Jurkat, Clone E6-1 (cell line): ENCODE measurements around a stretch of chr3.

DNA sequence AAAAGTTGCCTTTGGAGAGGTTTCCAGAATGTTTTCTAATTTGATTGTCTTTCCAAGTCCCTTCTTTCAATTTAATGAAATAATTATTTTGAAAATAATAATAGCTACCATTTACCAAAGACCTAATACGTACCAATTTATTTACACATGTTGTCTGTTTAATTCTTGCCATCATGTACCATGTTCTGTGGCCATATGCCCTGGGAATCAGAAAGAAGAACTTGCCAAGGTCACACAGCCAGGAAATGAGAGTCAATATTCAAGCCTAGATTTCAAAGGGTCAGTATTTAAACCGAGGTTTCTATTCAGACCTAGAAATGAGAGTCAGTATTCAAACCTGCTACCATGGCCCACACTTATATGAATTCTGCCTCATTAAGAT is 103.5 kb upstream of the TBL1XR1 start:
- RRBS: no CpG with 5 or more reads among the region's 2 CpGs

DNA sequence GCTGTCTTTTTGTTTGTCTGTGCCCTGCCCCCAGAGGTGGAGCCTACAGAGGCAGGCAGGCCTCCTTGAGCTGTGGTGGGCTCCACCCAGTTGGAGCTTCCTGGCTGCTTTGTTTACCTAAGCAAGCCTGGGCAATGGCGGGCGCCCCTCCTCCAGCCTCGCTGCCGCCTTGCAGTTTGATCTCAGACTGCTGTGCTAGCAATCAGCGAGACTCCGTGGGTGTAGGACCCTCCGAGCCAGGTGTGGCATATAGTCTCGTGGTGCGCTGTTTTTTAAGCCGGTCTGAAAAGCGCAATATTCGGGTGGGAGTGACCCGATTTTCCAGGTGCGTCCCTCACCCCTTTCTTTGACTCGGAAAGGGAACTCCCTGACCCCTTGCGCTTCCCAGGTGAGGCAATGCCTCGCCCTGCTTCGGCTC is 196.9 kb upstream of the TBL1XR1 start:
- RRBS: no CpG with 5 or more reads among the region's 18 CpGs

DNA sequence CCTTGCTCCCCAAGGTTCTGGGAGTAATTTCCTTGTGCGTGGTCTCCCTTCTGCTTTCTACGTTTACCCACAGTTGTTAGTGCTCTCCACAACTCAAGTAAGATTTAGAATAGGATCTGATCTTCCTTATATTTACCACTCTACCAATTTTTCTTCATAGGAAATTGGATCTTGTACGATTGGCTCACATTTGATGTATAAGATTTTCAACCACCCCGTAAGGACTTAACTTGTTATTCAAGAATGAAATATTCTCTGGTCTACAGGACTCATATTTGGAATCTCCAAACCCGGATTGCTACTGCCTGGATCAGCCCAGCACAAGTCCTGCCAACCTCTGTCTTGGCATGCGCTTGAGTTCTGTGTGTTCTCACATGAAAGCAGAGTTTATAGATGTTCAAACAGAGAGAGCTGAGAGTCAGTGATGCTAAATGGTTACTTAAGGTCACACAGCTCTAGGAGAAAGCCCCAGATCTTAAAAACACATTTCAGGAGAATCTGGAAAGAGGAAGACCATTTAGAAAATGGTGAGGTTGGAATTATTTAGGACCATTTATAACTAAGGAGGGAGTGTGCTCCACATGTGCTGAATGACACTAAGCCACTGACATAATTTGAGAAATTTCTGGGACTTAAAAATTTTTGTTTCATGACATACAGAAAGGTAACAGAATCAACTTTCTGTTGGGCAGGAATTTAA is 268.0 kb upstream of the TBL1XR1 start:
- RRBS: no CpG with 5 or more reads among the region's 6 CpGs

DNA sequence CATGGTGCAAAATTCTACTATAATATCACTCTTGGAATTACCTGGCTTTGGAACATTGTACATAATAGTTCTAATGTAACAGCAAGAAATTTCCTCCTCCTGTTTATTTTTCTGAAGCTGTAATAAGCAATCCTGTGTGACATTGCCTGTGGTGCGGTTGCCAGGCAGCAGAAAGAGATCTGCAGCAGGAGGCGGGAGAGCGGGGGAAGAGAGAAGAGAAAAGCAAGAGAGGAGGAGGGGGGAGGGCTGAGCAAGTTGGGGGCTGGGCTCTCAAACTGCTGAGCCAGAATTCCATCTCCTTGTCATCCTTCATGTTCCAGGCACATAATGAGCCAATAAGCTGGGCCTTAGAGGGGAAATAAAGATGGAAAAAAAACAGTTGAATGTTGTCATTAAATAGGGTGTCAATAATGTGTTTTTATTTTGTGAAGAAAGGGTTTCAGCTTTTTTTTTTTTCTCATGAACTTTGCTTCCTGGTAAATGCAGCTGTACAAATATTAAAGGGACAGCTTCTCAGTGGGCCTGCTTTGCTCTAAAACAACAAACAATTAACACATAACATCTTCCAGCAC is 451.3 kb upstream of the KCNMB2 start:
- RRBS: no CpG with 5 or more reads among the region's 3 CpGs

- RRBS: no CpG with 5 or more reads among the region's 1 CpG
These were observed 151.1 kb upstream of the KCNMB2 start for GRCh38 chr3:178385142-178385619.

DNA sequence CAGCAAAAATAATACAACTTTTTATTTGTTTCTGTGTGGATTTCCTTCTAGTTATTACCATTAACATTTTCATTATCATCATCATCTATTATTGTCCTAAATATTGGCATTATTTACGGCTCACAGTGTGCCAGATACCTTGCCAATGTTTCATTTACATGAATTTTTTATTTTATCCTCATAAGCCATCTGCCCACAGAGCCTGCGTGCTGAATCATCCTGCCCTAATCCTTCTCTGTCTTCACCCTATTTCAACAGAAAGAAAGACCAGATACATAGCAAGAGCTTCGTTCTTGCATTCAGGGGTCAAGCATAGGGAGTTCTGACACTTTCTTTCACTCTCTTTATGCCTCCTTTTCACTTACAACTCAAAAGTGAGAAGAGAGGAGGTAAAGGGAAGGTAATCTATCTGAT is 82.0 kb downstream of the KCNMB2 start:
- RRBS: no CpG with 5 or more reads among the region's 3 CpGs

DNA sequence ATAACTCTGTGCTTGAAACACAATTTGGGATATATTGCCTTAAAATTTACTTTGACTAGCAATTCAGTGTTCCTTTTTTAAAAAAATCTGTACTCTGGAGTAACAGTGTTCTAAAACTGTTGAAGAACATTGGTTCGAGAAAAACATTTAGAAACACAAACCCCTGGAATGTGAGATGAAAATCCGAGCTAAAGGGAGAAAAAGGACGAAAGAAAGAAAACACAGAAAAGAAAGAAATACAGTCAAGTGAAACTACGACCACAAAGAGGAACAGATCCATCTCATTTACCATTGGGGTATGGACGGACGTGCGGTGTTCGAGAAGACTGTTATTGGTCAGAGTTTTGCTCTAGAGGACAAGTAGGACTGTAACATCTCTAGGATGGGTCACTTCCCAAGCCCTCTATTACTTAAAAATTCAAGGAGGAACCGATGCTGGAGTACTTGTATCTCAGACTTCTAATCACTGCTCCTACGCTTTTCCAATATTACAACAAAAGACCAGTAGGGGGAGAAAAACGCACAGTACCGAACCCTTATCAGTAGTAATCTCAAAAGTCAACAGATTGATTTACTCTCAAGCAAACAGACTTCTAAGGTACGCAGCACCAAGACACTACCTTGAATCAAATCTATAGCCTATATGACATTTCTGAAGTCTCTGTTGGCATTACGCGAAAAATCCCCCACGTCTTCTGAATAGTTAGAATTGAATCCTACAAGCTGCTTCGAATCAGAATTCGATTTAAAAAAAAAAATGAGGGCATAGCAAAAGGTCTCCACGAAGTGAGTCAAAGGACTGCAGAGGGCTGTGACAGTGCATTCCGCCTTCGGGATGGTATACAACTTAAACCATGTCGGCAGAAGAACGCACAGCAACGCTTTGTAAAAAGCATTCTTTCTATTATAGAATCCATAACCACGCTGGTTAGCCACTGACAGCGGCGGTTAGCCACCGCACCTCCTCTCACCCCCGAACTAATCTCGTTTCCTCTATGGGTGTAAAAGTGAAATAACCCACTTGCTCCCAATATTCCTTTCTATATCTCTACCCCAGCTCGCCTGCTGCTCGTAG is 1.0 kb upstream of the PIK3CA start:
- RRBS: no CpG with 5 or more reads among the region's 32 CpGs

- RRBS: no CpG with 5 or more reads among the region's 1 CpG
These were observed 32.0 kb downstream of the PIK3CA start for GRCh38 chr3:179179945-179180784.

- RRBS: 89% methylated on average over 12 of the region's 78 CpGs
These were observed 10.0 kb upstream of the KCNMB3 start for GRCh38 chr3:179260516-179261668.

GRCh38 chr3:179464098-179464914 is 13.0 kb upstream of the GNB4 start:
- RRBS: no CpG with 5 or more reads among the region's 17 CpGs

GRCh38 chr3:179653784-179654102 is 903 bp downstream of the USP13 start:
- RRBS: no CpG with 5 or more reads among the region's 13 CpGs

DNA sequence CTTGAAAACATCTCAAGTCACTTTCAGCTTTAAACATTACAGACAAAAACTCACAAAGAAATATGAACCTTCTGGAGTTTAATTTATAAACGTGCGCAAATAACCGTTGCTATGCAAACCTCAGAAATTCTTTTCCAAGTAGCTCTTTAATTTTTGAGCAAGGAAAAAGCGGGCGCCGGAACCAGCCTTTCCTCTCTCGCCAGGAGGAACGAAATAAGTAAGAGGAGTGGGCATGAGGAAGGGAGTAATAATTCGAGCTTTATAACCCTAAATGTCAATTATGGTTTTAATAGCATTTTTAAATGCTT is 530 bp downstream of the CCDC39 start:
- RRBS: no CpG with 5 or more reads among the region's 9 CpGs

DNA sequence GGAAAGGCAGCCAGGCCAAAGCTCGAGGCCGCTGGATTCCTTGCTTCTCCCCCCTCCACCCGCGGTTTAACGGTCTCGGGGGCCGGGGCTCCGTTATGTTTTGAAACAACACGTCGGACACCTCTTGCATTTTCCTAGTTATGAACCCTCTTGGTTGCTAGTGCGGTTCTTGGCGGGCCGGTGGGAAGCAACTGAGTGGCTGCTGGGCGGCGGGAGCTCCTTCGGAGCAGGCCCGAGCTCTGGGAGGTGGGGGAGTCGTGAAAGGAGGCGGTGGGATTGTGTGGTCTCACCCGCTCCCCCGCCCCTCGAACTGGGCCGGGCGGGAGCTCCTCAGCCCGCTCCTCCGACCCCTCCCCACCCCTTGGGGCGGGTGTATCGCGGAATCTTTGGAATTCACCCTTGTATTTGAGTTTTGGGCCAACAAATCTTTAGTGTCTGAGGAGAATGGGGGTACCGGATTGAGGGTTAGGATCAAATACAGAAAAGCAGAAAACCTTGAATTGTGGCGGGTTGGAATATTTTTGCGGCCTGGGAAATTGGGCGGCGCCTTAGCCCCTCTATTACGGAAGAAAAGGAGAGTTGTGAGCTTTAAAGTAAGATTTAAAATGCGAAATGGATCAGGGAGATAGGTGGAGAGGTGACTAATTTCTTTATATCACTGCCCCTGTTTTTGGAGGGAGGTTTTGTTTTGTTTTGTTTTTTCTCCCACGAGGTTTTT is 518 bp downstream of the FXR1 start:
- RRBS: 1% methylated on average over 7 of the region's 37 CpGs

GRCh38 chr3:181726319-181727591 is 15.0 kb downstream of the SOX2 start:
- RRBS: no CpG with 5 or more reads among the region's 69 CpGs

DNA sequence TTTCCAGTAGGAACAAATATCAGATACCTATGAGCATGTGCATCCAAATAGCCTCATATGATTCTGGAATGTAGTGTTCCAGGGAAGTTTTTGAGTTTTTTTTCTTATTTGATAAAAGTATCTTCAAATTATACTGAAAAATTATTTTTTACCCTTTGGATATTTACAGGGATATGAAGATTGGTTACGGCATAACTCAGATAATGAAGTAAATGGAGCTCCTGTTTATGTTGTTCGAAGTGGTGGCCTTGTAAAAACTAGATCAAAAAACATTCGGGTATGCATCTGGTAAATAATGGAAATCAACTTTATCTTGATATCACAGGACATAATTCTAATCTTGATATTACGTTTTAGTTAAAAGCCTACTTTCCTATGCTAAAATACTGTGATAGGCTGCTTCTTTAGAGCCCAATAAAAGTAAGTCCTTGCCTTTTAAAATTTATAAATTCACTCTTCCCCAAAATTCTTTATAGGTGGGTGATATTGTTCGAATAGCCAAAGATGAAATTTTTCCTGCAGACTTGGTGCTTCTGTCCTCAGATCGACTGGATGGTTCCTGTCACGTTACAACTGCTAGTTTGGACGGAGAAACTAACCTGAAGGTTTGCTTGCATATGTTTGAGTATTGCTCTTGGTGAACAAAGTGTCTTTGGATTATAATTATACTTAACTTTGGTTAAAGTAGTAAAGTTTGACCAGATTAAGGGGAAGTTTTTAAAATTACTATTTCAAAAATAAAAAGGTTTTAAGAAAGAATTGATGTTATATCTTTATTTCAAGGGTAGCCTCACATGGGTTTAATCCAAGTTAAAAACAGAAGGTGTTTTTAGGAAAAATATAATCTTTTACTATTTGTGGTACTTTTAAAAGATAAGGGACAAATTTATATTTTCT is 42.8 kb downstream of the ATP11B start:
- RRBS: no CpG with 5 or more reads among the region's 8 CpGs

- RRBS: no CpG with 5 or more reads among the region's 3 CpGs
These were observed 31.3 kb downstream of the LAMP3 start for GRCh38 chr3:183131321-183131529.

DNA sequence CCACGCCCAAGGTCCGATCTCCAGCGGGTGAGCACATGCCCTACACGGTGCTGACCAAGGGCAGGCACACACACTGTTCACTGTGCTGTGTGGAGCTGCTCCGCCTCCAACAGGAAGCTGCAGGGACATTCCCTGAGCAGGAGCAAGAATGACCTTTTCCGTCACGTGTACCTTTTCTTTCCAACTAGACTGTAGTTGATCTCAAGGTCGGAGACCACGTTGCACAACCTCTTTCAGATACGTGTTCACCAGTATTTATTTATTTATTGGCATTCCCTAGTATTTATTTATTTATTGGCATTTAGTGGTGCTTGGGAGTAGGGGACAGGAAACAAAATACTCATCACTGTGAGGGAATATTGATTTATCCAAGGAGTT is 41.6 kb upstream of the B3GNT5 start:
- RRBS: no CpG with 5 or more reads among the region's 10 CpGs

- RRBS: no CpG with 5 or more reads among the region's 6 CpGs
These were observed 52.6 kb downstream of the MCF2L2 start for GRCh38 chr3:183375761-183376195.

DNA sequence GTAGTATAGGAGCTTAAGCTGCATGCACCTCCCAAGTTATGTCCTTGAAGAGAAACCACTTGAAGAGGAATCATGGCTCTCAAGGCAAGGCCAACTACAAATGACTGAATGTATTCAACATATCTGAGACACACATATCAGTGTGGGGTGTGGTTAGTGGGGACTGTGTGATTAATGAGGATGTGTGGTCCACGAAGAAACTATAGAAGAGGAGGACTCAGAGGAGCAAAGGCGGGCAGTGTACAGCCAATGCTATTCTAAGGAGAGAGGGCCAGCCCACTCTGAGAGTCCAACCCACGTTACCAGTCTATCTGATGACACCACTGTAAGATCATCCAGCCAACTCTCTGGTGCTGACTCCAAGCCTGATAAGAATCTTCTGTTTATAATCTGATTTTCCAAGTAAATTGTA is 47.3 kb downstream of the MCF2L2 start:
- RRBS: no CpG with 5 or more reads among the region's 3 CpGs

GRCh38 chr3:183491348-183491819 is 63.0 kb upstream of the MCF2L2 start:
- RRBS: no CpG with 5 or more reads among the region's 11 CpGs